OVCAR3 (cell line): ENCODE measurements around a stretch of chr11.

DNA sequence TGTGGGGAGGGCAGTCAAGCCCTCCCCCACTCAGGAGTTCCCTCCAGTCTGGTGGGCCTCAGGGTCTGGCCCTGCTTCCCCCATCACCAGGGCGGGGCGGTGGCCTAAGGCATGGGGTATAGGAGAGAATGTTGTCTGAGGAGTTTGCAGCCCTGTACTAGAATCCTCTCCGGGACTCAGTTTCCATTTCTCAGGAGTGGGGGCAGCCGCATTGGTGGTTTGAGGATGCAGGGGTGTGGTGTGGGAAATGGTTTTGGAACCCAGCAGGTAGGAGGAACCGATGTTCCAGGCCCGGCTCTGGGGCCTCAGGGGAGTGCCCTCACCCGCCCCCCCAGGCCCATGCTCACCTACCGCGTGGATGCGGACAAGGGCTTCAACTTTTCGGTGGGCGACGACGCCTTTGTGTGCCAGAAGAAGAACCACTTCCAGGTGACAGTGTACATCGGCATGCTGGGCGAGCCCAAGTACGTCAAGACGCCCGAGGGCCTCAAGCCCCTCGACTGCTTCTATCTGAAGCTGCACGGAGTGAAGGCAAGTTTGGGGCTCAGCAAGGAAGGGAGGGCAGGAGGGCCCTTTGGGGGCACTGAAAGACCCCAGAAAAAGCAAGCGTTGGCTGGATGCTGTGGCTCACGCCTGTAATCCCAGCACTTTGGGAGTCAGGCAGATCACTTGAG is 18.6 kb downstream of the TMEM258 start:
- RRBS, result 90% methylated on average over 3 of the region's 23 CpGs

DNA sequence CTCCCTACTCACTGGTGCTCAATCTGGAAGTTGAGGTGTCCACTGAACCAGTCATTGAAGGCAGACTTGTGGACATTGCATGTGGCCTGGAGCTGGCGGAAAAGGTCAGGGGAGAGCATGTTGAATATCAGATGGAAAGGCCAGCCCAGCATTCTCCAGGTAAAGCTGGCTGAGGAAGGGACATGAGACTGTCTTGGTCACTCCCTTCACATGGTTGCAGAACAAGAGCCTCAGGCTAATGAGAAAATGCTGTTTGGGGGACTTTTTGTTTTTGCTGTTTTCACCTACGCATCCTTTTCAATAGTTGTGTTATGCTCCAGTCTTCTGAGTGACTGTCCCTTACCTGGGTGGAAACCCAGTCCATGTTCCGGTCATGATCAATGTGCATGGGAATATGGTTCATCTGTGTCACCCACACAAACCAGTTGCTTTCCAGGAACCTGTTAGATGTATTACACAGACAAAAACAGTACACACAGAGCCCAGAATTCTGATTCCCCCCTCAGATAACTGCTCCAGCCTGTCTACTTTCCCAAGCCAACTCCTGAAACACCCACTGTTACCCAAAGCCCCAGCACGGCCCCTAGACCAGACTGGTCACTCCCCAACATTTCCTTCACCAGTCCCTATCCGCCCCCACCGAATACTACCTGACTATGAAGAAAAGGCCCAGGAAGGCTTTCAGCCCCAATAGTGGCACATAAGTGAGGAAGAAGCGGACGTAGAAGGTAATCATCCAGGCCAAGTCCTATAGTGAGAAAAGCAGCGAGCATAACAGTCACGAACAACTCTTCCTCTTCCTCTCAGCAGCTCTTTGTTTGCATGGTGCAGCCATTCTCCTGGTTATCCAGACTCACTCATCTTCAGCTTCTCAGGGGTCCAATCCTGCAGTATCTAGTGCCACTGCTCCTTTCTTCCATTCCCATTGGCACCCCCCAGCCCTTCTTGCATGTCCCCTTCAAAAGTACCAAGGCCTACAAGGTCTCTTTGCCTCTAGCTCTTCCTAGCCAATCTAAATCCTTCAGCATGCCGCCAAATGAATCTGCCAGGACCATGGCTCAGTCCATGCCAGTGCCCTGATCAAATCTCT is 10.7 kb downstream of the FEN1 start:
- RRBS, result no CpG with 5 or more reads among the region's 11 CpGs

DNA sequence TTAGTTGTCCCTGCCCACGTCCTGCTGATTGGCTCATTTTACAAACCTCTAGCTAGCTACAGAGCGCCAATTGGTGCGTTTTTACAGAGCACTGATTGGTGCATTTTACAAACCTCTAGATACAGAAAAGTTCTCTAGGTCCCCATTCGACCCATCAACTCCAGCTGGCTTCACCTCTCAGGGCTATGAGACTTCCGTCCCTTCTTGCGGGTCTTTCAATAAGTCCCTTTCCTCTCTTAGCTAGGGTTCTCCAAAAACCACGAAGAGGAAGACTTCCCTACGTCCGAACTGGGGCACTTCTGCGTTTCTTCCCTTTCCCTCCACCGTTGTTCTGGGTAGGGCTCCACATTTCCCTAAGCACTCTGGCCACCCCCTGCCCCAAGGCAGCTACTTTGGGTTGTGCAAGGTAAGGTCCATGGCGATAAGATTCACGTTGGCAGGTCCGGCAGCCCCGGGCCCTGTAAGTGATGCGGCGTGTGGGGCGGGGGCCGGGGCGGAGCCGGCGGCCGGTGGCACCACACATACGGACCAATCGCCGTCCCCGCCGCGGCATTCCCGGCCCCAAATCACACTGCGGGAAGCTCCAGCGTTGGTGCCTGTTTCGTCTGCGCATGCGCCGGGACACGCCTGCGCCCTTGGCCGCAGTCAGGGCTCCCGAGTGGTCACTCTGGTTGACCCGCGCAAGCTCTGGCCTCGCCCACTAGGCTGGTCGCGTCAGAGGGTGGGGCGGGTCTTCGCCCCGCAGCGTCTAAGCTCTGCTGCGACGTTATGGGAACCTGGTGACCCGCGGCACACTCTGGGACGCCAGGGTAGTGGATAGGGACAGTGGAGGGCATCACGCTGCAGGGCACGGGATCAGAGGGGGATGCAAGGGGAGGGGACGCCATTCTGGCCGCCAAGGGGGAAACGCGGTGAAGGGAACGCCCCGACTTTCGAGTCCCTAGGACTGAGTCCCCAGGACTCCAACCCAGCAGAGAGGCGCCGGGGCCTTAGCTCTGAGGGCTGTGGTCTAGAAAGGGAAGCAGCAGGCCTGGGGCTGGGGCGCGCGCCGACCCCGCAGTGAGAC is 1.8 kb downstream of the FADS1 start:
- RRBS, result 7% methylated on average over 18 of the region's 70 CpGs

- RRBS, result no CpG with 5 or more reads among the region's 15 CpGs
Measured at GRCh38 chr11:61861469-61862278, 29.7 kb downstream of the FADS3 start.

DNA sequence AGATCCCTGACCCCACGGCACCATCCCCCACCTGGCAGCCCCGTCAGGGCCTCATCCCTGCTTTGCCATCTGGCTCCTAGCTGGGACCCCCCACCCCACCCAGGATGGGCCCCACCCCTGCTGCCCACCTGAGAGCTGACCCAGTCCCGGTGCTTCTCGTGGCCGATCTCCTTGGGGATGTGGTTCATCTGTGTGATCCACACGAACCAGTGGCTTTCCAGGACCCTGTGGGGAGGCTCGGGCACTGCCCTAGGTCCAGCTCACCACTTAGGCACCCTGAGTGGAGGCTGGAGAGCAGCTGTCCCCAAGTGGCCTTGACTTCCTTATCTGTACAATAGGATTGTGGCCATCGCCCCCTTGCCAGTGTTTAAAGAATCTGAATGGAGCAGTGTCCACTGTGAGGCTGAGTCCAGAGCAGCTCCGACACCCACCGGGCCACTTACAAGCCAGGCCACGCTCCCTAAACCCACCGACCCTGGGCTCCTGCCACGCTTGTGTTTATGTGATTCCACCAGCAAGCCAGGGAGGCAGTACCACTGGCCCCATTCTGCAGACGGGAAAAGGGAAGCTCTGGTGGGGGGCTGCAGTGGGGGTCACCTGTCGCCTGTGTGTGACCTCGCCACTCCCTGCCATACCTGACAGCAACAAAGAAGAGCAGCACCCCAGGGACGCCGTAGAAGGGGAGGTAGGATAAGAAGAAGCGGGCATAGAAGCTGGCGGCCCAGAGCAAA is 14.9 kb downstream of the FADS3 start:
- RRBS, result no CpG with 5 or more reads among the region's 20 CpGs

GRCh38 chr11:61890565-61890788 is 868 bp downstream of the FADS3 start:
- RRBS, result 15% methylated on average over 3 of the region's 4 CpGs

GRCh38 chr11:61918563-61919462 is 1.4 kb upstream of the RAB3IL1 start:
- RRBS, result 100% methylated on average over 1 of the region's 12 CpGs

DNA sequence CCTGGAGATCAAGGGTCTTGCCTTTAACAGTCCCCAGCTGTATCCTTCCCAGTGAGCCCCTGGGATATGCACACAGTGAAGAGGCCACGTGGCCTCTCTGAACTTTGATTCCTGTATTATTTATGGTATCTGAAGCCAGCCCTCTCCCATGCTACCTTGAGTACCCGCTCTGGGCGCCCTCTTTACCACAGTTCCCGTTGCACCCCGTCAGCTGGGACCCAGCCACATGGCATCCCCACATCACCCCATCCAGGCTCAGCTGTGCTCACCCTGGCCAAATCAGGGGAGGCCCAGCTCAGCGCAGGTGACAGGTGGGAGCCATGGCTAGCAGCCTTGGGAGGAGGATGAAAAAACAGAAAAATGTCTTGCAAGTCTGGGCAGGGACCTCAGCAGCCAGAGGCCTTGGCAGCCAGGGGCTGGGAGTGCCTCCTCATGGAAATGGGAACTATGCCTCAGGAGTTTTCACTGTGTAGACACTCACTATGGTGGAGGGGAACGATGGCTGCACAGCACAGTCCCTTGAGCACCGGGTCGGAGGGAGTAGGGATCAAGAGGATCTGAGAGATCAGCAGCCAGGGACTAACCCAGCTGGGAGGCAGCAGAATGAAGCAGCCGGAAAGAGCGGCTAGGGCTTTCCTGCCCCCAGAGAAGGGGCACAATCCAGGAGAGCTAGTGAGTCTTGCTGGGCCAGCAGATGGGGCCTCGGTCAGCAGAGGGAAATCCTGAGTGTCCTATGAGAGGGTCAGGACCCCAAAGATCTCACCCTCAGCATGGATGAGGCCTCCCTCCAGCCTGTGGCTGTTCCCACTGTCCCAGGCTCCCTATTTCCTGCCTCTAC is 6.1 kb upstream of the FTH1 start:
- RRBS, result 95% methylated on average over 3 of the region's 12 CpGs

DNA sequence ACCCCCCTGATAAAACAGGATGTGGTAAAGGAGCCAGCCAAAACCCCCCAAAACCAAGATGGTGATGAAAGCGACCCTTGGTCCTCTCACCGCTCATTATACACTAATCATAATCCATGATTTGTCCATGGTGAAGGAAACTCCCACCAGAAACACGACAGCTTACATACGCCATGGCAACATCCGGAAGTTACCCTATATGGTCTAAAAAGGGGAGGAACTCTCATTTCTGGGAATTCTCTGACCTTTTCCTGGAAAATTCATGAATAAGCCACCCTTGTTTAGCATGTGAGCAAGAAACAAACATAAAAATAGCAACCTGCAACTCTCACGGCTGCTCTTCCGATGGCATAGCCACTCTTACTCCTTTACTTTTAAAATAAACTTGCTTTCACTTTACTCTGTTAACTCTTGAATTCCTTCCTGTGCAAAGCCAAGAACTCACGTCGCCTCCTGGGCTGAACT is 18.7 kb upstream of the INCENP start:
- RRBS, result no CpG with 5 or more reads among the region's 9 CpGs

- RRBS, result no CpG with 5 or more reads among the region's 30 CpGs
Measured at GRCh38 chr11:62129779-62130346, 6.1 kb downstream of the INCENP start.

DNA sequence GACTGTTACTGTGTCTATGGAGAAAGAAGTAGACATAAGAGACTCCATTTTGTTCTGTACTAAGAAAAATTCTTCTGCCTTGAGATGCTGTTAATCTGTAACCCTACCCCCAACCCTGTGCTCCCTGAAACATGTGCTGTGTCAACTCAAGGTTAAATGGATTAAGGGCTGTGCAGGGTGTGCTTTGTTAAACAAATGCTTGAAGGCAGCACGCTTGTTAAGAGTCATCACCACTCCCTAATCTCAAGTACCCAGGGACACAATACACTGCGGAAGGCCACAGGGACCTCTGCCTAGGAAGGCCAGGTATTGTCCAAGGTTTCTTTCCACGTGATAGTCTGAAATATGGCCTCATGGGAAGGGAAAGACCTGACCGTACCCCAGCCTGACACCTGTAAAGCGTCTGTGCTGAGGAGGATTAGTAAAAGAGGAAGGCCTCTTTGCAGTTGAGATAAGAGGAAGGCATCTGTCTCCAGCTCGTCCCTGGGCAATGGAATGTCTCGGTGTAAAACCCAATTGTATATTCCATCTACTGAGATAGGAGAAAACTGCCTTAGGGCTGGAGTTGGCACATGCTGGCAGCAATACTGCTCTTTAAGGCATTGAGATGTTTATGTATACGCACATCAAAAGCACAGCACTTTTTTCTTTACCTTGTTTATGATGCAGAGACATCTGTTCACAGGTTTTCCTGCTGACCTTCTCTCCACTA is 10.5 kb upstream of the ASRGL1 start:
- RRBS, result no CpG with 5 or more reads among the region's 8 CpGs

DNA sequence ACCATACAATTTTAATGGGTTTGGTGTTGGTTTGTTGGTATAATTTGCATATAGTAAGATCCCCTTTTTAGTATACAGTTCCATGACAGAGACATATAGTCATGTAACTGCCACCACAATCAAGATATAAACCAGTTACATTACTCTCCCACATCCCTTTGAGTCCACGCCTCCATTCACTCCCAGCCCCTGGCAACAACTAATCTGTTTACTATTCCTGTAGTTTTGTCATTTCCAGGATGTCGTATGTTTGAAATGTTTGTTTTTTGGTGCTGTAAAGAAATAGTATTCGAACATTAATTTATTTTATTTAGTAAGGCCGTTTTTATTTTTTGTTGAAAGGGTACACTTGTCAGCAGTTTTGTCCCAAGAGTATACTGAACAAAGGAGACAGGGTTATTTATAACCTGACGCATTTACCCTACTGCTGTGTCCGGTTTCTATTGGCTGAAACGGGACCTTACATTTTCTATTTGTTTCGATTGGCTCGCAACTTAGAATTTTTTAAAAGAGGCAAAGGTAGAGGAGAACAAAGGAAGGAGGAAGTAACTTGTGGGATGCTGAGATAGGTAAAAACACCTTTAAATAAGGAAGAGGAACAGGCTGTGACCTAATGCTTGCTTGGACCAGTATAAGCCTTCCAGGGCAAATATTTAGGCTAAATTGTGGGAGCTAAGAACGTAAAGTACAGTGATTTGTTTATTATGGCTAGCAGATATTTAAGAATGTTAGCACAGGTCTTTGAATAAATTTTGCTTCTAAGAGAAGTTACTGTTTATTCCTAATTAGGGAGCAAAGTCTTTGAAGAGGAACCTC is 4.6 kb downstream of the ASRGL1 start:
- RRBS, result no CpG with 5 or more reads among the region's 10 CpGs

- RRBS, result no CpG with 5 or more reads among the region's 5 CpGs
Measured at GRCh38 chr11:62419591-62419926, 726 bp downstream of the SCGB1A1 start.

- RRBS, result 67% methylated on average over 1 of the region's 12 CpGs
Measured at GRCh38 chr11:62426421-62427222, 7.8 kb downstream of the SCGB1A1 start.

GRCh38 chr11:62527550-62528033 is 19.0 kb downstream of the AHNAK start:
- RRBS, result no CpG with 5 or more reads among the region's 1 CpG

DNA sequence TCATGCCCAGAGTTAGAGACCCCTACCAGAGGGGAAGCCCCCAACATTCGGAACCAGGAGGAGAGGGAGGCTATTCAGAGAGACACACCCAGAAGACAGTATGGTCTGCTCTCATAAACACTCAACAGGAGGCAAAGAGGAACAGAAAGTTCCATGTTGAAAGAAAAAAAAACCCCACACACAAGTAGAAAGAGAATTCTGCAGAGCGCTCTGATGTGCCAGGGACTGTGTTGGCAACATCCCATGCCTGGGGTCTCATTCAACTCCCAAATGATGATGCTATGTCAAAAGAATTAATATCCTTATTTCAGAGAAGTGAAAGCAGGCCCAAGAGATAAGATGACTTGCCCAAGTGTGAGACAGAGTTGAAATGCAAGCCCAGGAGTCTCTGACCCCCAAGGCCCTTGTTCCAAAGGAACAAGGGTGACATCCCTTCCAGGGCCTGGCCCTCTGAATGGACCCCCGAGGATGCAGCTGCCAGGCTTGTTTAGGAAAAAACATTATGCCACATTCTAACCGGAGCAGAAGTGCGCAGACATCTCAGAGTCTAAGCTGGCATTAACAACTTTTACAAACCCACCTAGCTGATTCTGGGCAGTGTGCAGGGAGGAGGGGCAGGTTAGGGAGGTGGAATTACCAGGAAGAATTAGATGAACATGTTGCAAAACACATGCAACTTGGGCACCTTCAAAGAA is 5.0 kb downstream of the AHNAK start:
- RRBS, result no CpG with 5 or more reads among the region's 5 CpGs

- RRBS, result no CpG with 5 or more reads among the region's 7 CpGs
Measured at GRCh38 chr11:62599798-62600536, 1.7 kb downstream of the MTA2 start.

DNA sequence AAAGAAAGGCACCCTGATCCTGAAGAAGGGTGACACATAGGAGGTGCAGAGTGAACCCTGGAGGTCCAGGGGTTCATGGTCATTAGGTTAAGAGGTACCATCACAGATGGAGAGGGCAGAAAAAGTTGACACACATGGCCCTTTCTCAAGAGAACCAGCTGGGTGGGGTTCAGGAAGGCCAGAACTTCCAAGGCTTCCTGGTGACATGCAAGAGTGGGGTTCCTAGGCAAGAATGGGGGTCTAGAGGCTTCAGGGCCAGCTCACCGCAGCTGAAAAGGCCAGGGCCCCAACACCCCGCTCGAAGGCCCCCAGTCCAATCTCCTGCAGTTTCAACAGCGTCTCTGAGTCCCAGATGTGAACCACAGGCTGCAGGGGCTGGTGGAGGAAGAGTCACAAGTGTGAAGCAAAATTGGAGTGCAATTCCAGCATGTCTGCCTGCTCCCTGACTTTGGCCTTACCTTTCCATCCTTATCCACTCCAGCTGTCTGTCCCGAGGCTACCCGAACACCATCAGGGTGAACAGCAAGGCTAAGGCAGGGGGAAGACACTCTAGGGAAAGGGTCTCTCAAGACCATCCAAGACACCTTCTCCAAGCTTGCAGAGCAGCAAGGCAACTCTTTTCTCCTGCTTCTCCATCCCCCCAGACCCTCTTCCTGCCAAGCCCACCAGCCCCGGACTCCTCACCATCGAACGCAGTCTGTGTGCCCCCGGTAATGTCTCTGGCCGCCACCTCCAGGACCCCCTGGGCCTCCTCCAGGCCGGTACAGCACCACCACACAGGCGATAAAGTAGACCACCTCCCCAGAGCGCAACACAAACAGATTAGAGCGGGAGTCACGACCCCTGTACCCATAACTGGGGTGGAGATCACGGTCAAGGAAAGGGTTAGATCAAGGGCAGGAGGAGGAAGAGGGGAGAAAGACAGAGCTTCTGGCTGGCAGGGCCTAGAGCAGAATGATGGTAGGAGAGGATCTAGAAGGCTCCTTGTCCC is 4.0 kb downstream of the EML3 start:
- RRBS, result 80% methylated on average over 5 of the region's 17 CpGs

DNA sequence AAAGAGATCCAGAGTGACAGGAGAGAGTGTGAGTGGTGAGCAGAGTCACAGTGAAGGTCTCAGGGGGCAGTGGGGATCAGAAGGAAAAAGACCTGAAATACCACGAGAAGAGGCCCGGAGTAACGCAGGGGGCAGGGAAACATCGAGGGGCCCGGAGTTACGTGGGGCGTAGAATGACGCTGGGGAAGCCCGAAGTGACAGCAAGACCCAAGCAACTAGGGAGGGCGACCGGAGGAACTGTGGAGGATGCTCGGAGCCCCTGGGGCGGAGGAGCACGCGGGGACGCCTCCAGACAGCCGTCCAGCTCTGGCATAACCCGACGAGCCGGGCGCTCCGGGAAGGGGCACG is 537 bp downstream of the EML3 start:
- RRBS, result 5% methylated on average over 16 of the region's 23 CpGs

DNA sequence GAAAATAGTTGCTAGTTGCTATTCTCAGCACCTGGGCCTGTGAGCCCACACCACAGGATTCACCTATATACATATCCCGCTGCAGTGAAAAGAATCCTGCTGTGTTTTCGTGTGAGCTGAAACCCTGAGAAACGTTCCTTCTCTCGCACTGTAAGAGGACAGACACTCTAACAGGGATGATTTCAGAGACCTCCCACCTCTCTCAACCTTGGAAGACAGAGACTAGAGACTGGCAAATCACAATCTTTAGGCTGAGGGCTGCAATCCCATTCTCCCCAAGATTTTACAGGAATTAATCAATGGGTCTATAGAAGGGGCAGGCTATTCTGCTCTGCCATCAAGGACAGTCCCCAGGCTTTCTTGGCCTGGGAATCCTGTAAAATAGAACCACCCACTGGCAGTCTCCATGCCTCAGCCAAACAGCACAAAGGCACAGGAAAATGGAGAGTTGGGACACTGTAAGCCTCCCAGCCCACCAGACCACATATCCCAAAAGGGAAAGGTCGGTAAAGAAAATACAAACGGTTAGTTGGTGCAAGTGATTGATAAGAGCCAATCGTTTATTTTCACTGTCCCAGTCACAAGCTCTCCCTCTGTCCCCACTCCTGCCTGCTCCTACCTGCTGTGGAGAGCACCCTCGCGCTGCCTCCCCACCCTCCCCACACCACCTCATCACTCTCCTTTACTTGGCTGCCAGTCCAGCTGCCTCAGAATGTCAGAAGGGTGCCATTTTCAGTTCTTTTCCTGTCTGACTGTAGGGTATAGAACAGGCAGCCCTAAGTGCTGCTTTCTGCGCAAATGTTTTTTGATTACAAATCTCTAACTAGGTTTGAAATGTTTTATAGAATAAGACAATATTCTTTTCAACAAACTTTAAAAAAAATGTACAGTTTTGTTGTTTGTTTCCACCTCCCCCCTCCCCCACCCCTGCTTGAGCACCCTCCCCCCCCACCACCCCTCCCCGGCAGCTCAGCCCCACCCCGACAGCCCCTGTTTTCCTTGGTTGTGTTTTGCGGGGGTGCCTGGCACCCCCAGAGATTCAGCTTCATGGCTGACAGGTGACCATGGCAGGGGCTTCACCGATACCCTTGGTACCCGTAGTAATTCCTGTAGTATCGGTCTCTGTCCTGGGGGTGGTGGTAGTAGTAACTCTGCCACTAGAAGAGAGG is 7.1 kb downstream of the GNG3 start:
- RRBS, result no CpG with 5 or more reads among the region's 16 CpGs